ENCODE results near the genes LCN9 and SOHLH1.

GRCh38 chr9:134728190-134728843, 86.7 kb downstream of the COL5A1 start:
- PRO-cap: no peak
- RAMPAGE, long total RNA, 4 experiments: no peak in any of the 4 experiments

- PRO-cap: no peak
- RAMPAGE, long total RNA, 4 experiments: no peak in any of the 4 experiments
Measured at GRCh38 chr9:134765973-134766263, 114.7 kb upstream of the FCN2 start.

GRCh38 chr9:135009814-135010449, 77.5 kb upstream of the OLFM1 start:
- PRO-cap: no peak
- RAMPAGE, long total RNA, 4 experiments: no peak in any of the 4 experiments

- PRO-cap: no peak
- RAMPAGE, long total RNA, 4 experiments: no peak in any of the 4 experiments
Measured at GRCh38 chr9:135120205-135120723, 32.8 kb downstream of the OLFM1 start.

DNA sequence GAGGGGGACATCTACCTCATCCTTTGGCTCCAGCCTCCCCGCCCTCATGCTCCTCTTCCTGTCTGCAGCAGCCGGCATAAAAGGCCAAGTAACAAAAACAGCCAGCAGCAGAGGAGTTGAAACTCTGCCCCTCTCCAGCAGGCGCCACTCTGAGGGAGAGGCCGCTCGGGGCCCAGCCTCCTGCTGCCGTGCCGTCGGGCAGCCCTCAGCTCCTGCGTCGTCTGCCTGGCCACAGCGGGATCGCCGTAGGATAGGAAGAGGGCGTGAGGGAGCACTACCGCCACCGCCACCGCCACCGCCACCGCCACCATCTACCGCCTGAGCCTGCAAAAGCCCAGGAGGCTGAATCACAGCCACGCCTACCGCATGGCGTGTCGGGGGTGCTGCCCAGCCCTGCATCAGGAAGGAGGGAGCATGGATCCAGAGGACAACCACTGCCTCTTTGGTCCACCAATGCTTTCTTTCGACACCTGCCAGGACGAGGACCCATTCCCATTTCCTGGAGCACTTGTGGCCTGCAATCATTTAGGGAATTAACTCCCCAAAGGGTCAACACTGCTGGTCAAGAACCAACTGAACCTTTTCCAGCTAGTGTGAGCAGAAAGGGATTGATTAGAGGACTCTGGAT, 166.2 kb downstream of the OLFM1 start:
- PRO-cap: no peak
- RAMPAGE, long total RNA, 4 experiments: no peak in any of the 4 experiments

DNA sequence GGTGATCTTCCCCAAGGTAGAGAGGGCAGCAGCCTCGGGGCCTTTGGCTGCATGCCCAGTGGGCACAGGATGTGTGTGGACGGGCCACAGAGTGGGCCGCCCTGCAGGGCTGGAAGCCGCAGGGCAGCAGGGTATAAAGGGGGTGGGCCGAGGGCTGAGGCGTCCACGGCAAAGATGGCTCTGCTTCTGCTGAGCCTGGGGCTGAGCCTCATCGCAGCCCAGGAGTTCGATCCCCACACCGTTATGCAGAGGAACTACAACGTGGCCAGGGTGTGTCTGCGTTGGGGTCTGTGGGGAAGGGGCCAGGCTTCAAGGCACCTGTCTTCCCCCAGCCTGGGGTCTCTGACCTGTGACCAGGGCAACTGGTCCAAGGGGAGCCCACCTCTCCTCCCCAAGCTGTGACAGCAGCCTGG, at the start of gene LCN9:
LCN9 (plus strand) TSS at position 162 of the 413 bp plus-strand sequence.
- PRO-cap: no peak
- RAMPAGE, long total RNA, 4 experiments: no peak in any of the 4 experiments

- PRO-cap: no peak
- RAMPAGE, long total RNA, 4 experiments: no peak in any of the 4 experiments
Measured at GRCh38 chr9:135681619-135682145, 17.6 kb downstream of the SOHLH1 start.

DNA sequence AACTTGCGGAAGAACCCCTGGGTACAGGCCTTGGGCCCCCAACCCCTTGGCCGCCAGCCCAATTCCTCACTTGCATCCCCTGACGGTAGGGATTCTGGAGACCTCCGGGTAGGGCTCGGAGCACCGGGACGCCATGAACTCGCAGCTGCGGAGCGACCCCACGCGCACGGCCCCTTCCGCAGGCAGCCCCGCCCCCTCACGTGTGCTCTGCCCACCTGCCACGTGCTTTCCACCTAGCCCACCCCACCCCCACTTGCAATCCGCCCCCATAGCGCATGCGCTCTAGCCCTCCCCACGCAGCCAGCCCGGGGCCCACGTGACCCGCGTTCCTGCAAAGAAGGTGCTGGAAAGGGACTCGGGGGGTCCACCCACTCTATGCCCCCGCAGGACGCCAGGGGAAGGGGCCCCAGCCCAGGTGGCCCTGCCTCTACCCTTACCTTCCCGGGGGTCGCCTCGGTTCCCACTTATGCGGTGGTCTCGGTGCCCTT, at the start of gene SOHLH1:
SOHLH1 (minus strand) TSS at position 149 of the 488 bp plus-strand sequence.
- PRO-cap: no peak
- RAMPAGE, long total RNA, 4 experiments: no peak in any of the 4 experiments

GRCh38 chr9:135905581-135906046, 1.7 kb downstream of the CAMSAP1 start:
- PRO-cap: no peak
- RAMPAGE, long total RNA, 4 experiments: no peak in any of the 4 experiments

DNA sequence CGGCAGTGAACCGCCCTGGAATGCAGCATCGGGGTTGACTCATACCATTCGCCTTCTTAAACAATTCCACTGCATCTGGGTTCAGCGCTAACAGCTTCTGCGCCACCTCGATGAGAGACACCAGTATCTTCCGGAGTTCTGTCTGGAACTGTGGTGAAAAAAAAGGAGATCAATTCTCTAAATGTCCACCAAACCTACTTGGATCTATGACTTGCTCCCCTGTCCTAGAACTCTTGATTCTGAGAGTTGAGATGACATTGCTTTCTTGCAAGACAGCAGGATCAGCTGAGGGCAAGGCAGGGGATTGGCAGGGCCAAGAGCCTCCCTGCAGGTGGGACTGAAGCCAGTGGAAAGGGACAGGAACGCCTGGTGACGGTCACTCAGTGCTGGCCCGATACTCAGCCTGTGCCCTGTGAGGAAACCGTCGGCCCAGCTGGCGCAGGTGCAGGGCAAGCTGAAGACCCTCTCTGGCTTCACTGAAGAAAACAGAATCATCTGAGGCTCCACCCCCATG, 14.9 kb downstream of the UBAC1 start:
- PRO-cap: no peak
- RAMPAGE, long total RNA, 4 experiments: no peak in any of the 4 experiments

GRCh38 chr9:136091538-136092014, 3.5 kb downstream of the NACC2 start:
- PRO-cap: bidirectional peak, plus-strand start at chr9:136091670, minus-strand start at chr9:136091678; bidirectional peak, plus-strand start at chr9:136091772, minus-strand start at chr9:136091720
- RAMPAGE, long total RNA, 4 experiments: no peak in any of the 4 experiments

DNA sequence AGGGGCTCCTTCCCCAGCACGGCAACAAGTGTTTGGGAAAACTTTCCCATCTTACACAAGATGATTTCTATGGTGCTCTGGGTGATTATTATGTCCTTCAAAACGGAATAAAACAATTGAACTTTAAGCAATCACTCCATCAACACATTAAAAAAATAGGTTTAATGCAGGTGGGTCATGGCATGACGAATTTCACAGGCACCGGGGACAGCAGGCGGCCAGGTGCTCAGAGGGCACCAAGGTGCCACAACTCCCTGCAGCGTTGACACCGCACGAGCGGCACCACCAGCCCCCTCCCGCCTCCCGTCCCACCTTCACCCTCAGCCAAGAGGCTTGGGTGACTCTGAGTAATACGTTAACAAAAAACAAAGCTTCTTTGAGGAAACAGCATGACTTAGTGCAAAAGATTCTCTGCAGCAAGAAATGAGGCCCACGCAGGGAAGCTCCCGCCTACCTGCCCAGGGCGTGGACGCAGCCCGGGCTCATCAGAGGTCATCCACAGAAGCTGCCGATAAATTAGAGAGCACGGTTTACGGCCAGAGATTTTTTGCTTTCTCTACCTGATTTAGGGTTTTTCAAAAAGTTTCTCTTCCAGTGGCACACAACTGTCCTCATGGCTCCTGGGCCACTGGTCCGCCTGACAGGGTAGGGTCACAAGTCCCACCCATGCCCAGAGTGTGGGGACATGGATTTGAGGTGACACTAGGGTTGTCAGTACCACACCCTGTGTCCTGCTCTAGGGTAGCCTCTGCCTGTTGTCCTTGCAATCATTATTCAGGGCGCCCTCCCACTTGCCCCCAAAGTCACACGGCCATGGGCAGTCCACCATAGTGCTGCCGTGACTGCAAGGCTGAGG, 4.0 kb downstream of the TMEM250 start:
- PRO-cap: no peak
- RAMPAGE, long total RNA, 4 experiments: no peak in any of the 4 experiments

- PRO-cap: no peak
- RAMPAGE, long total RNA, 4 experiments: no peak in any of the 4 experiments
Measured at GRCh38 chr9:136230633-136231441, 14.8 kb downstream of the QSOX2 start.

- PRO-cap: no peak
- RAMPAGE, long total RNA, 4 experiments: no peak in any of the 4 experiments
Measured at GRCh38 chr9:136231537-136232377, 13.9 kb downstream of the QSOX2 start.

- PRO-cap: no peak
- RAMPAGE, long total RNA, 4 experiments: no peak in any of the 4 experiments
Measured at GRCh38 chr9:136244310-136245019, 1.1 kb downstream of the QSOX2 start.

DNA sequence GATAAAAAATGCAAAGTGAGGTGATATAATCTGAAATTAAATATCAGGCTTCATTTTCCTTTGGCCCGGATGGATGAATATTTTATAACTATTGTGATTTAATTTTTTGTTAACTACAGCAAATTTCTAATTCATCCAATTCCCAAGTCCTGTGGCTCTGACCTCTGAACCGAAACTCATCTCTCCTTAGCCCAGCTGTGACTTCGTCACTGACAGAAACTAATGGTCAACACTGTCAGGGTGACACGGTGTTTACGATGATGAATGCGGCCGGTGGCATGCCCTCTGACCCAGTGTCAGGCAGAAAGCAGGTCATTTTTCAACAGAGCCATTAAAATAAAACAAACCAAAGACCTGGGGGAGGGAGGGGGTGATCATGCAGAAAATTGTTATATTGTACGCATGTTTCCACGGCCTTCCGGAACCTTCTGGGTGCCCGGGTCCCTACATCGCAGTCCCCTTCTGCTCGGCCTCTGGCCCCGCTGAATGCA, 8.4 kb downstream of the CCDC187 start:
- PRO-cap: no peak
- RAMPAGE, long total RNA, 4 experiments: no peak in any of the 4 experiments

- PRO-cap: no peak
- RAMPAGE, long total RNA, 4 experiments: no peak in any of the 4 experiments
Measured at GRCh38 chr9:136297029-136297908, 6.6 kb downstream of the CCDC187 start.

DNA sequence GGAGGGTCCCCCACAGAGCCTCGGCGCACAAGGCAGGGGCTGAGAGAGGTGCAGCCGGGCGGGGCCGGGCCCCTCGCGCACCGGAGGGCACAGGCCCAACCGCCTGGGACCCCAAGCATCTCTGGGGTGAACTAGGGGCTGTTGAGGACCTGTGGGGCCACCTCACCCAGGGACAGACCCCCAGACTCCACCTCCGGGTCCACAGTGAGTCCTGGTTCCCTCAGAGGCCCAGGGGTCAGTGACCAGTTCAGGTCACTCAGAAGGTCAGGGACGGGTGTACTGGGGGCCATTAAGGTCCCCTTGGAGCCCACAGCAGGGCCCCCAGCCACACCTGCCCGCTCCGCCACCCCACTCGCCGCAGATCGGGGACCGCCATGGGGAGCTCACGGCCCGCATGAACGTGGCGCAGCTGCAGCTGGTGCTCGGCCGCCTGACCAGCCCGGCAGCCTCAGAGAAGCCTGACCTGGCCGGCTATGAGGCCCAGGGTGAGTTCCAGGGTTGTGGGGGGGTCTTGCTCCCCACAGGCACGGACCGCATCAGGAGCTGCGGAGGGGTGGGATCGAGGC, 13.3 kb downstream of the GPSM1 start:
- PRO-cap: no peak
- RAMPAGE, long total RNA, 4 experiments: no peak in any of the 4 experiments

- PRO-cap: no peak
- RAMPAGE, long total RNA, 4 experiments: no peak in any of the 4 experiments
Measured at GRCh38 chr9:136358156-136358781, 5.3 kb downstream of the DNLZ start.

DNA sequence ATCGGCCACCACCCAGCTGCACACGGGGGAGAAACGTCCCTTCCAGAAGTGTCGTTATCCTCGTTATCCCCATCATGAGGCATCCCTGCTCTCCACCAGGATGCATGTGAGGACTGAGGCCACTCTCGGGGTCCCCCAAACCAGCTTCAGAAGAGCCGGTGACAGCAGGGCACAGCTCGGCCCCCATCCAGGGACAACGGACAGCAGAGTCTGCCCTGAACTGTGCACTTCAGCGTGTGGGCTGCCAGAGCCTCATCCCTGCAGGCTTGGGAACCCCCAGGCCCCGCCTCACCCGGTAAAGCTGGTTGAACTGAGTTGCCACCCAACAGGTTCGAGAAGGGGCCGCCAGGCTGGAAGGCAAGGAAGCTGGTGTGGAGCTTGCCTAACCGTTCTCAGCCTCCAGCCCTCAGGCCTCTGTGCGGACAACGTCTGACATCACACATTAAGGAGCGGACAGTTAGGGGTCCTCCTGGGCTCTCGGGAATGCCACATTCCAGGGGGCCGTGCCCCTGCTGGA, 742 bp upstream of the CARD9 start:
- PRO-cap: no peak
- RAMPAGE, long total RNA, 4 experiments: no peak in any of the 4 experiments